ENCODE results near the genes IGSF9B and THYN1.

DNA sequence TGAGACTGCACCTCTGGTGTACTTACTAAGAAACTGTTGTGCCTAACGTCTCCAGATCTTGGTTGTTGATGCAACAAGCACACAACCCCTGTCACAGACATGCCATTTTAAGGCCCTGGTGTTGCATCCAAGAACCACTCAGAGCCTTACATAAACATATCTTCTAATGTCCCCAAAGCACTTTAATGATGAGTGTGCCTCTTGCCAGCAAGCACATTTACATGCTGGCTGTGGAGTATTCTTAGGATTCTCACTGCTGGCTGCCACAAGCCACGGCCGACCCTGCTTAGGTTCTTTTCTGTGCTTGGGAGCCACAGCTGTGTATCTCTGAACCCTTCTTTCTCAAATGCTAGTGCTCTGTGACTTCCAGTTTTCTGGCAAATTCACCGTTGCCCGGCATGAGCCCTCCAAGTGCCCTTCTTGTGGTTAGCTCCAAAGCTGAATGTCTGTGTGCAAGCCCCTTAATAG is 201.4 kb downstream of the ADAMTS15 start:
- PRO-cap, result no peak

DNA sequence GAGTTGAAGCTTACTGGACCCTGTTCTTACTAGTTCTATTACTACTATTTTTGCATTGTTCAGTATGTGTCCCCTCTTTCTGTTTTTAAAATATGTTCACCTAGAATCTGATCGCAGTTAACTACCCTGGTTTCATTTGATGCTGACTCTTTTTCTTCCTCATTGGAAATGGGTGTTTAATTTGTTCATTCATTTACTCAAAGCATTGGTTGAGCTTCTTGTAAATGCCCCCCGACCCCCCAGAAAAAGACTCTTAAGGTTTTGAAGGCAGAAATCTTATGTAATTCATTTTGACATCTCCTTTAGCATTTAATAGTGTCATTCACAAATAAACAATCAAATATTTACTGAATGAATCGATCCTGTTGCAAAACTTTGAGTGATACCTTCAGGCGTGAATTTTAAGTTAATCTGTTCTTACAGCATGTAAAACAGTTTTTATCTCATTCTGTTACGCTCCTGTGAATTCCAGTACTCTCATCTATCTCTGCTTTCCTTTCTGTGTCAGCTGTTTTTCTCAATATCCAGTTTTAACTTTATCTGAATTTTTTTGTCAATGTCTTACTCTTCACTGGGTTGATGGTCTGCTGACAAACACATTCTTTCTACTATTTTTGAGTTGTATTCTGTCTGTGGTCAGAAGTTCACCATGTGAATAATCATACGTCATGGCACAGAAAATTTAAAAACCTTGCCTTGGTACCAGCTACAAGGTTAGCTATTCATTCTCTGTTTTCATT is 27.0 kb downstream of the SNX19 start:
- PRO-cap, result no peak

DNA sequence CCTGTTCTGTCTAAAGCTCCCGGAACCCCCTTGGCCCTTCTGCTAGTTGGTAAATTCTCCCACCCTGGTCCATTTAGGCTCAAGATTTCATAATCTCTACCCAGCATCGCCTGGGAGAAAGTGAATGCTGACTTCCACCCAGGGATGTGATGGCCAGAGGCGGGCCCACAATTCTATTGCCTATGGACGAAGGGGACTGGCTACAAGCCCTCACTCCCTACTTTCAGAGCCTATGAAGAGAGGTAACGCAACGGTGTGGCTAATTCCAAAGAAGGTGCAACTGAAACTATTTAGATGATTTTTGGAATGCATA is 462.0 kb downstream of the OPCML start:
- PRO-cap, result no peak

- PRO-cap, result no peak
Observed at GRCh38 chr11:133501987-133502654, 30.2 kb downstream of the OPCML start.

- PRO-cap, result no peak
Observed at GRCh38 chr11:133742511-133742932, 102.8 kb downstream of the SPATA19 start.

GRCh38 chr11:133934451-133935301 is 22.1 kb downstream of the IGSF9B start:
- PRO-cap, result no peak

DNA sequence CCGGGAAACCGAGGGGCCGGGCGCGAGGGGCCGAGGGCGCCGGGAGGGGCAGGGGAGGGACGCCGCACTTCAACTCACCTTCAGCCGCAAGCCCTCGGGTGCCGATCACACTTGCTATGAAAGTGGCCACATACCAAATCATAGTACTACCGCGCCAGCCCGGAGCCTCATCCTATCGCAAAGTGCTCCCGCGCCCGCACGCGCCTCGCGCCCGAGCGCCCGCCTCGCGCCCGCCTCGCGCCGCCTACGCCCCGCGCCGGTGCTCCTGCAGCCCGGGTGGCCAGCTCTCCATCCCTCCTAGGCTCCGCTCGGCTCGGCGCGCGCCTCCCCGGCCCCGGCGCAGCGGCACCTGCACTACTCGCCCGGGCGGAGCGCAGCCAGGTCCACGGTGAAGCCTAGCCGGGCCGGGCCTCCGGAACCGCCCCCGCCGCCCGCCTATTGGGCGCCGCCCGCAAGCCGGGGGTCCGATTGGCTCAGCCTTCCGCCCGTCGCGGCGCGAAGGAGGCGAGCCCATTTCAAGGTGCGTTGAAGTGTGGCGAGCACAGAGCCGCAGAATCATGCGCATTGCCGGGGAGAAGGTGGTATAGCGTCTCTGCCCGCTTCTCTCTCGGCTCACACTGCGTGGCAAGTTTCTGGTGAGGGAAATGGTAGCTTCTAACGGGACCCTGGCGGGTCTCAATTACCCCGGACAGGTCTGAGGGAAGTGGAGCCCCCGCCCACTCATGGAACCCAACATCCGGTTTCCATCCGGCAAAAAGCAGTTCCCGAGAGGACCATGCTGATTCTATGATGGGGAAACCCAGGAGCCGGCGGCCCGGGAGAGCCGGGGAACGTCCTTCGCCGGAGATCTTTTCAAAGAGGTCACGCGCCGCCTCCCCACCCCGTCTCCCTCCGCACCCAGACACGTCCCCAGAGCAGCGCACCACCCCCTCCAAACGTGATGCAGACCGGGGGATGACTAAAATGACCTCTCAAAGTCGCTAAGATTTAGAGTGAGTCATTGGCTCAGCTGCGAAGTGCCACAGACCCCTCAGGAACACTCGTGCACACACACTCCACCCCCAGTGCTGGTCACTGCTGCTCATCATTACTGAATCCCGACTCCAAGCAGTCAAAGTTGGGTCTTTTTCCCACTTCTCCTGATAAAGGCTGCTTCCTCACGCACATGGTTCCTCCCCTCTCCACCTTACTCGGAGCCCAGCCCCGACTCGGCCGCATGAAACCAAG is at the start of gene IGSF9B:
Gene IGSF9B, minus strand, starts transcription at position 356 of the 1,227 bp plus-strand sequence.
- PRO-cap, result bidirectional peak, plus-strand start at position 513 of the sequence, minus-strand start at position 353 of the sequence; unidirectional peak, plus-strand start at position 781 of the sequence; bidirectional peak, plus-strand start at position 936 of the sequence, minus-strand start at position 860 of the sequence

DNA sequence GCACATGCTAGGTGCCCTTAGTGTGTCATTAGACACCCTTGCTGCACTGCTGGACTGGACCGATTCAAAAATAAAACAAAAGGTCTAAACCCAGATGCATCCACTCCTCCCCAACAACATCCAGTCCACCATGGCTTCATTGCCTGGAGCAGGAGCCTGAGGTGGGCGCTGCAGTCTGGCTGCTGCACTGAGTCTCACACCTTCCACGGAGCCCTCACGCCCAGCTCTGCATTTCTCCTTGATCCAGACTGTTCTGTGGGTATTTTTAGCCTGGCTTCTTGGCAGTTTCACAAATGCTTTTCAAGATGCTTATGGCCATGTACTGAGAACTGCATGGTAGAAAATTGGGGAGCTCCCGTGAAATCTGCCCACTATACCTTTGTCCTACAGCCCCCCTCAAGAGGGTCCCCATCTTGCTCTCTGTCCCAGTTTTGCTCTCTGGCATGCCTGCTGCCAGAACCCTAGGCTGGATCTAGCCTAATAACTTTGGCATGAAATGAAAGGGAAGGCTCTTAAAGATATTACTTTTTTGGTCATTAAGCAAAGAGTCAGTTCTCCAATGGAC is 53.3 kb upstream of the JAM3 start:
- PRO-cap, result no peak

GRCh38 chr11:134038734-134039183 is 30.1 kb upstream of the JAM3 start:
- PRO-cap, result no peak

DNA sequence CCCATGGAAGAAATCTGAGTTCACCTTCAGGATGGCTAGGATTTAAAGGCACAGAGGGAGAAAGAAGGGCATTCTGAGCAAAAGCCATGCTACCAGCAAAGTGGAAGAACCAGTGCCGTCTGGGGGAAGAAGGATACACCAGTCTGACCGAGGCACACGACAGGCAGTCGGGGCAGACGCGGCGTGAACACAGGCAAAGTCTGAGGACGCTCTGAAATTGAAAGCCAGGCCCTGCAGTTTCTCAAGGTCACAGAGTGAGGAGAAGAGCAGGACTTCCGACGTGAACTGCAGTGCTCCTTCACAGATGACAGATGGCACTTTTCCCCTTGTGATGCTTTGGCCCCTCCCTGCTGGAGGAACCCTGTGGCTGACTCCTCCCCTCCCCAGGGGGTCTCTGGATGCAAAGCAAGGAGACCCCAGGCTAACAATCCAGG is 19.6 kb upstream of the JAM3 start:
- PRO-cap, result no peak

DNA sequence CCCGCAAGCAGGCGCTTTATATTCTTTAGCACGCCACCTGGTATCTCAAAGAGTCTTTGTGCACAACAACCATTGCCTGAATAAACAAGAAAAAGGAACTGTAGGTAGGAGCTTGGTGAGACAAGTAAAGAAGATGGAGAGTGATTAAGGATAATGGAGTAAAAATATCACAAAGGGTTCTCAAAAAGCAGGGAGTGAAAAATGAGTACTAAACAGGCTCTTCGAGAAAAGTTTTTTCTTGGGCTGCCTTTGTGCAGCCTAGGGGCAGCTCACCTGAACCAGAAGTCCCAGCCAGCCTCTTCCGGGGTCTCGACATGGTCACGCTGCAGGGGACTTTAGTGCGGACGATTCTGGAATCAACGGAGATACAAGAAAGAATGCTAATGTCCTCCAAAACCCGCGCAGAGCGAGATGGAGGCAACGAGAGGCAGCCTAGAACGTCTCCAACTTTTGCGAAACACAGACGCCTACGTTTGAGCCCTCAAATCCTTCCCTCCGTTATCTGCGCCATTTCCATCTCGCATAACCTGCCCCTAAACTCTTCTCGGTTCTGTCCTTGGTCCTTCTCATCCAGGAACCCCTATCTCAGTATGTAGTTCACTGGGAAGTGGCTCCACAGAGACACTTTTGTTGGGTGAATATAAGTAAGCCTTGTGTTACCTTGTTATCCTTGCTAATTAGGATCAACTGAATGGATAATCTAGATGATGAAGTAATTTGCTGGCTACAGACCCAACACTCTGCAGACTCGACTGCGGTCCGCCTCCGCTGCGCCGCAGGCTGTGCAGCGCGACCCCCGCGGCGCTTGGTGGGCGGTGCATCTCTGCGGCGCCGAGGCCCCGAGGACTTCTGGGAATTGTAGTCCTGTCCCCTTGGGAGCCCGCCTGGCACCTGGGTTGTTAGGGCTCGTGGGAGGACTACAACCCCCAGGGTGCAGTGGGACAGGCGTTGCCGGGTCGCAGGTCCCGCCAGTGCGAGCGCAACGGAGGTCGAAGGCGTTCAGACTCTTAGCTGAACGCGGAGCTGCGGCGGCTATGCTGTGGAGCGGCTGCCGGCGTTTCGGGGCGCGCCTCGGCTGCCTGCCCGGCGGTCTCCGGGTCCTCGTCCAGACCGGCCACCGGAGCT is at the start of gene THYN1:
Gene THYN1, minus strand, starts transcription at position 786 of the 1,125 bp plus-strand sequence.
- PRO-cap, result bidirectional peak, plus-strand start at position 1,010 of the sequence, minus-strand start at position 784 of the sequence

GRCh38 chr11:134517672-134518190 is 105.7 kb upstream of the B3GAT1 start:
- PRO-cap, result no peak